ENCODE measurements around the gene ASAP2.

GRCh38 chr2:8644493-8644830, 37.4 kb upstream of the ID2 start:
- PRO-cap, 2 experiments, result no peak in any of the 2 experiments

DNA sequence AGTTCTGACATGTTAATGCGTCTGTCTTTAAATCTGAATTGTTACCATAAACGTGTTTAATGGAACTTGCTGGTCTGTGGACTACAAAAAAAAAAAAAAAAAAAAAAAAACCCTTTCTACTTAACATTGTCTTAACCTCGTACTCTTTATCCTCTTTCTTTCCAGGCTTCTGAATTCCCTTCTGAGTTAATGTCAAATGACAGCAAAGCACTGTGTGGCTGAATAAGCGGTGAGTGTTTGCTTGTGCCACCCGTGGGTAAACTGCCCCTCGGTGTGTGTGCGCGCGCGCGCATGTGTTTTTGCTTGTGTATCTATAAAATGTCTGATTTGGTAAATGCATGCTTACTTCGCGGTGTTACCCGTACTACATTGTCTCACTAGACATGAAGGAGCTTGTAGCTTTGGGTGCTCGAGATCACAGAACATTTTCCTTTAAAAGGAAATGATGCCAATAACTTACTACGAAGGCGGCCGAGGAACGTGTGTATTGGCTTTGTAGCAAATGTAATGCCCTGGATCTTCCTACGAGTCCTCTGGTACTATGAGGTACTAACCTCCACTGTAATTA, 906 bp downstream of the ID2 start:
- PRO-cap, 2 experiments, result peak in 1 of 2 experiments; most common plus-strand start position 342 of the sequence (in 1); most common minus-strand start position 194 of the sequence (in 1)

DNA sequence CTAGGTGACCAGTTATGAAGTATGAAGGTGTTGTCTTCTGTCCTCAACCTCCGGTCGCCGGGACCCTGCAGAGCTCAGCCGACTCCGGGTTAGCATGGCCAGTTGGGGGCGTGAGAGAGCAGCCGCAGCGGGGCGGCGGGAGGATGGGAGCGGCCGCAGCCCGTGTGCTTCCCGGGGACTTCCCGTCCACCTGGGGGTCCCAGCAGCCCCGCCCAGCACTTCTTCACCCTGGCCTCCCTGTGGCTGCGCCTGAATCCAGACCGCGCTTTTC, 11.4 kb downstream of the ID2 start:
- PRO-cap, 2 experiments, result peak in 1 of 2 experiments; most common plus-strand start position 121 of the sequence (in 1)

DNA sequence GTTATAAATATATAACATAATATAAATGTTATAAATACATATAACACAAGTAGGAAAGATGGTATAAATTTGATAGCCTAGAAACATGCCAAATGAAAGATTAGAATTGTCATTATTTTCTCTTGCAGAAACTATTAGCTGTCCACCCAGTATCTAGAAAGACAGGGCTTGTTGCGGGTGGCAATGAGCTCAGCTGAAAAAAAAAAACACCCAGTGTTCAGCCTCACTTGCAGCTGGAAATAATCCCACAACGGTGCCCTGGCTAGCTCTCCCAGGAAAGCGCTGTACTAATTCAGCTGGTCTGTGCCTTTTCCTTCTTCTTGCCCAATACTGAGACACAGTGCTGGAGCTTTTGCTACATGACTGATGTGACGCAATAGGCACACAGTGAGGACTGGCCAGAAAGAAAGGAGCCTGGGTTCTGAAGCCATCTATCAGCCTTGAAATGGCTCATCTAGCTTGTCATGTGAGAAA, 16.2 kb downstream of the KIDINS220 start:
- PRO-cap, 2 experiments, result no peak in any of the 2 experiments

GRCh38 chr2:8954069-8954610, 49.3 kb downstream of the MBOAT2 start:
- PRO-cap, 2 experiments, result no peak in any of the 2 experiments

DNA sequence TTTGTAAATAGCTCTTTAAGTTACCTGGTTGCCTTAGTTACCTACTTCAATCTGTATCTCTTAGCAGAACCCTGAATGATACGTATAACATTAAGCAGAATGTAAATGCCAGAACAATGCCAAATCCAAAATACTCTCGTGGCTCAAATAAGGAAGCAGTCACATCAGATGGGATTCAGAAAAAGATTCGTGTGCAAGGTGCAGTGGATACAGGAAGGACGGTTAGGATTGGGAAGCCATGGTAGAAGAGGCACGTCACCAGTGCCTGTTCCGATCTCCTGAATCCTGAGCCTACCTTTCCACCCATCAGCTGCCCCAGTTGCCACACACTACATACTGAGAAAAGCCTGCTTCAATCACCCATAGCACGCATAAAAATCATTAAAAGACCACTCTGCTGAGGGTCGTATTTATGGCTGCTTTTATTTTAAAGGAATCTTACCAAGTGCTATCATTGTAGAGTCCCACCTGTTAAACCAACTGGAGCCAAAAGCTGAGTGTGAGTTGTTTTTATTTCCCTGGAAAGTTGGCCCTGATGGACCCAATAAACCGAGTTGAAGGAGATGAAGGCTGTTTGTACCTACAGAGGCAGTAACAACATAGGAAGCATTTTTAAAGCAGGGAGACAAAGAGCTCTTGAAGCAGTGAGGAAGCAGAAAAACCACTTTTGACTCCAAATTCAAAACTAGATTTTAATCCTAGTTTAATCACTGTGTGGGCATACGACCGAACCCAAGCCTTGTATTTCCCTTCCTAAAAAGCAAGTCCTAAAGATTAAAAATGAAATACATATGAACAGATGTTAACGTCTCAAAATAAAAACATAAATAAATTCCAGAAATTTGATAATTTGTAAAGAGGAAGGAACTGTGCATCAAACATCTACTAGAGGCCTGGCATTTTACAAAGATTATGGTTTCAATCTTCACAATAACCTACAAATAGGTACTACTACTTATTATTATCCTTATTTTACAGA, 6.4 kb downstream of the MBOAT2 start:
- PRO-cap, 2 experiments, result no peak in any of the 2 experiments

DNA sequence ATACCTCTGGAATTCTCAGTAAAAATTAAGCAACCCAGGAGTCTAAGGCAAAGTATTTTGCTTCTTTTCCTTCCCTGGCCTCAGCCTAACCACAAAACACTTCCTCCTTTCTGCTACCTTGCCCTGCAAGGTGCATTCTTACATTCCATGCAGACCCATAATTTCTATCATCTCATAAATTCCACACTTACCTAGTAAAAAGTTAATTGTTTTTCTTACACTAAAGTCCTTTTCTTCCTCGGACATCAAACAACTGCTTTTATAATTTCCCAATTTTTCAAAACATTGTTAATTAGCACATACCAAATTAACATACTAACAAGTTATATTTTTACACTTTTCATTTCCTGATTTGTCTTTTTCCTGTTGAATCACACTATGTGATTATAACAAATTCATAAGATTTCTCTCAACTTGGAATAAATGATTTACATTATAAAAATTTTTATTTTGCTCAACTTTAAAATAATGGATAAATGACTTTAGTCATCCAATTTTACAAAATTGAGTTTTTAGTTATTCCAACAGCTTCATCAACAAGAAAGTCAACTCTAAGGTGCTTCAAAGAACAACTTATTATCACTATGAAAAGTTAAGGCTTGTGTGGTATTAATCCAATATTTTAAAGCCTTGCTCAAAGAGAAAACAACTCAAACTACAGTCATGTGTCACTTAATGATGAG, 3.4 kb downstream of the MBOAT2 start:
- PRO-cap, 2 experiments, result no peak in any of the 2 experiments

DNA sequence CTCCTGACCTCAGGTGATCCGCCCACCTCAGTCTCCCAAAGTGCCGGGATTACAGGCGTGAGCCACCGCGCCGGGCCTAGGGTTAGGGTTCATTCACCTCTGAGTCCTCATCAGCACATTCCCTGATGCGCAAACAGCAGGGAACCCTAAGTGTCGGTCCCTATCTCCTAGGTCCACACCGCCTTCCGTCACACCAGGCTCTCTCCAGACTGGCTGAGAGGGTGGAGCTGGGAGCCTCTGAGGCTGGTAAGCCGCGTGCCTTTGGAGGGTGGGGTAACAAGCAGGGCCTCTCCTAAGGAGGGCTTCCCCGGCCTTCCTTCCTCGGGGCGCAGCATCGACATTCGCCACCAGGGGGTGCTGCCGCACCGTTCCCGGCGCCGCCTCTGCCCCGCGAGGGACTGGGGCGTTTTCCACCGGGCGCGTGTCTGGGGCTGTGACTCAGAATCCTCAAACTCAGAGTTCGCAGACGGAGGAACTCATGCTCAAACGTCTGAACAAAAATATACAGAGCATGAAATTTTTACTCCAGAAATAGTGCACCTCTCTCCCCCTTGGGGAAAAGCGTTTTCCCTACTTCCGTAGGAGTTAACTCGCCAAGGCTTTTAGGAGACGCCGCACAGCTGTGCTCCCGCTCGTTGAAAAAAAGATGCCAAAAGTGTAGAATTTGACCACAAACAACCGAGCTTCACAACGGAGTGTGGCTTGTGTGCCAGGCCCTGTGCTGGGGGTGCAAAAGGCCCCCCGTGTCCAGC, 63.9 kb upstream of the ASAP2 start:
- PRO-cap, 2 experiments, result no peak in any of the 2 experiments

- PRO-cap, 2 experiments, result peak in 1 of 2 experiments; most common plus-strand start chr2:9206391 (in 1); most common minus-strand start chr2:9206337 (in 1)
These were observed at the start of gene ASAP2 for GRCh38 chr2:9206025-9206932. Gene ASAP2 (plus strand): TSS chr2:9206812.

DNA sequence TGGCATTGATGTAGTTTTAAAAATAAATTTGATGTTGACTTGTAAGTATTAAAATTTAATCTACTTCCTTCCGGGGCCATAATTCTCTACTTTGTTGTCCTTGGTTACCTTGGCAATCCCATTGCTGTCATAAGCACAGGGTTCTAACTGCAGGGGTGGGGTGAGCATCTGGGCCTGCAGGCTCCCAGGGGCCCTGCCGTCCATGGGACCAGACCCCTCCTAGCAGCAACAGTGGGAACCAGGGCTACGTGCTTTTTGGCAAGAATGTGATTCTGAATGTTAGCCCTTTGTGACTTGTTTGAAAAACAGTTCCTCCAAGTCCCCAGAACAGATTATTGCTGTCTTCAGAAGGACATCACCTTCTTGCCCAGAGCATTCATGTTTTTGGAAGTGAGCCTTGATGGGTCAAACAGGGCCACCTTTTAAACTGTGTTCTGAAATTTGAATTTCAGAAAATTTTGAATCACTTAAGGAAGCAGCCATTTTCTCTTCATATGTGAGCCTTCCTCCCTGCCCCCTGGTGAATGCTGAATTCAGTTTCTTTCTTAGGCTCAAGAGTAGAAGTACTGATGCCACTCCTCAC, 5.0 kb downstream of the ASAP2 start:
- PRO-cap, 2 experiments, result no peak in any of the 2 experiments

DNA sequence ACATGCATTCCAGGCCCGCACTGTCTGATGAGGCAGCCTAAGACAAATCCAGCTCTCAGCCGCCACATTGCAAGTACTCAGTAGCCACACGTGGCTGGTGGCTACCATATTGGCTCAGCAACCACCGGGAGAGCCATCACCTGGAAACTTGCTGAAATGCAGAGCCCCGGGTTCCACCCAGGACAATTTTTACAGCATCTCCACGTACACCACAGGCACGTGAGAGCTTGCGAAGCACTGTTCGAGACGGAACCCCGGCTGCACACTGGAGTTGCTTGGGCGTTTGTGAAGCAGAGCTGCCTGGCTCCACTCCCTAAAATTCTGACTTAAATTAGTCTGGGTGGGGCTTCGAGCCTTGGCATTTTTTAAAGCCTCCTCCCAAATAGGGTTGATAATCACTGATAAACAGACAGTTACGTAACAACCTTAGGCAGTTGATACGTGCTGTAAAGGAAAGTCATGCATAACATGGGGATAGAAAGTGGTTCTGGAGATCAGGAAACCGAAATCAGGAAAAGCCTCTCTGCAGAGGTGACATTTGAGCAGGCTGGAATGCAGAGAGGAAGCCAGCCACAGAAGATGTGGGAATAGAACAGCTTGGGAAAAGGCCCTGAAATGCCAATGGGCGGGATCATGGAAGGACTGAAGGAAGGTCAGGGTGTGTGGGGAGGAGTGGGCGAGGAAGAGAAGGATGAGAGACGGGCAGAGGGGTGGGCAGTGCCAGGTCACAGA, 6.2 kb downstream of the ASAP2 start:
- PRO-cap, 2 experiments, result no peak in any of the 2 experiments

DNA sequence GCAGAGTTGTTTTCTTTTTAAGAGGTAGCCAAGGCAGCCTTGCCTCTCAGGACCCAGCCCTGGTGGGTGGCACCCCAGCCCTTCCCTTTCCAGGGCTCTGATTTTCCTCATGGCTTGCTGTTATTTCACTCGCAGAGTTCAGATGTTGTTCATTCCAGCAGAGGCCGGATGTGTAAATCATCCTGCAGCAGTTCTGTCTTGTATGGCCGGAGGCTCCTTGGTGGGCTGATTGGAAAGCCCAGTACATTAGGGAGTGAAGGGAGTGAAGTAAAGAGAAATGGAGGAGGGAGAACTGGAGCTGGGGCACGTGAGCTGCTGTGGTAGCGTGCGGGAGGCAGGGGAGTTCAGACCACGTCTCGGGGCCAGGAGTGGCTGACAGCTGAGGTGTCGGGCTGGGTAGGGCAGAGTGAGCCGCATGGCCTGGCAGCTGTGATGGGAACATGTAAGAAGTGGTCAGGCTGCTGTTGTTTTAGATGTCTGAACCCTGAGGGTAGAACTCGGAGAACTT, 28.8 kb downstream of the ASAP2 start:
- PRO-cap, 2 experiments, result no peak in any of the 2 experiments

DNA sequence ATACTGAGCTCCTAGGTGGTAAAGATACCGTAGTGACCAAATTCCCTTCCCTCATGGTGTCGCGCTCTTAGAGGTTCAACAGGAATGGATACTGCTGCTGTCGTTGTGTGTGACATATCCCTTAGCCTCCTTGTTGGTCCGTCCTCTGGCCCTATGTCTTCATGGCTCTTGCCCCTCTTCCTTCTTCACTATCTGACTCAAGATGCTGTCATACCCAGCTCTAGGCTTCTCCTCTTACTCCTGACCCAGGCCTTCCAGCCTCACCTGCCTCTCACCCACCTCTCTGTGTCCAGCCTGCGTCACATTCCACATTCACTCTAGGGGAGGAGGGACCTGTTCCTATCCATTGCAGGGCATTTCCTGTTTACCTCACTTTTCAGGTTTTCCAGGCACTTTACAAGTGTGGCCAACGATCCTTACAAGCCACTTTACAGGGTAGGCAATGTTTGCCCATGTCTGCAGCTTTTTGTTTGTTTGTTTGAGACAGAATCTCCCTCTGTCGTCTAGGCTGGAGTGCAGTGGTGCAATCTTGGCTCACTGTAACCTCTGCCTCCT, 83.7 kb downstream of the ITGB1BP1 start:
- PRO-cap, 2 experiments, result no peak in any of the 2 experiments

- PRO-cap, 2 experiments, result no peak in any of the 2 experiments
These were observed 75.8 kb downstream of the ITGB1BP1 start for GRCh38 chr2:9347417-9348071.

DNA sequence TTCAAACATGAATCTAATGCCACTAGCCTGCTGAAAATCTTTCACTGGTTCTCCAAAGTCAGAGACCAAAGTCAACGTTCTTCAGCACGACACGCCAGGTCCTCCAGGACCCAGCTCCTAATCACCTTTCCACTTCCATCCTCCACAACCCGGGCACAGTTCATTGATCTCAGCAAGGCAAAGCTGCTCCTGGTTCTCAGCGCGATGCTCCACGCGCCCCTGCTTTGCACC, 1.2 kb downstream of the ITGB1BP1 start:
- PRO-cap, 2 experiments, result no peak in any of the 2 experiments

DNA sequence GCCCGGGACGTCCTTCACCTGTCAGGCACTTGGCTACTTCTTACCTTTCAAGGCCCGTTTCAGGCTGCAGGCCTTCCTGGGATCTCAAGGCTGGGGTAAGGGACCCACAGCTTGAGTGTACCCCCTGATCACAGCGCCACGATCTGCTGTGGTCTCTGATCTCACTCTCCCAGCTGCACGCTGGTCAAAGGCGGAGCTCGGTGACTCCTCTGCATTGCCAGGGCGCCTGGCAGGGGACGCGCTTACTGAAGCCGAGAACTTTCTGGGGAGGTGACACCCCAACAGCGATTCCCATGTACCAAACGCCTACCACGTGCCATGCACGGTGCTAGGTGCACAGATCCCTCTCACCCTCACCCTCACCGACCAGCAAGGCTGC, 904 bp downstream of the ITGB1BP1 start:
- PRO-cap, 2 experiments, result peak in 1 of 2 experiments; most common plus-strand start position 214 of the sequence (in 1); most common minus-strand start position 145 of the sequence (in 1)

DNA sequence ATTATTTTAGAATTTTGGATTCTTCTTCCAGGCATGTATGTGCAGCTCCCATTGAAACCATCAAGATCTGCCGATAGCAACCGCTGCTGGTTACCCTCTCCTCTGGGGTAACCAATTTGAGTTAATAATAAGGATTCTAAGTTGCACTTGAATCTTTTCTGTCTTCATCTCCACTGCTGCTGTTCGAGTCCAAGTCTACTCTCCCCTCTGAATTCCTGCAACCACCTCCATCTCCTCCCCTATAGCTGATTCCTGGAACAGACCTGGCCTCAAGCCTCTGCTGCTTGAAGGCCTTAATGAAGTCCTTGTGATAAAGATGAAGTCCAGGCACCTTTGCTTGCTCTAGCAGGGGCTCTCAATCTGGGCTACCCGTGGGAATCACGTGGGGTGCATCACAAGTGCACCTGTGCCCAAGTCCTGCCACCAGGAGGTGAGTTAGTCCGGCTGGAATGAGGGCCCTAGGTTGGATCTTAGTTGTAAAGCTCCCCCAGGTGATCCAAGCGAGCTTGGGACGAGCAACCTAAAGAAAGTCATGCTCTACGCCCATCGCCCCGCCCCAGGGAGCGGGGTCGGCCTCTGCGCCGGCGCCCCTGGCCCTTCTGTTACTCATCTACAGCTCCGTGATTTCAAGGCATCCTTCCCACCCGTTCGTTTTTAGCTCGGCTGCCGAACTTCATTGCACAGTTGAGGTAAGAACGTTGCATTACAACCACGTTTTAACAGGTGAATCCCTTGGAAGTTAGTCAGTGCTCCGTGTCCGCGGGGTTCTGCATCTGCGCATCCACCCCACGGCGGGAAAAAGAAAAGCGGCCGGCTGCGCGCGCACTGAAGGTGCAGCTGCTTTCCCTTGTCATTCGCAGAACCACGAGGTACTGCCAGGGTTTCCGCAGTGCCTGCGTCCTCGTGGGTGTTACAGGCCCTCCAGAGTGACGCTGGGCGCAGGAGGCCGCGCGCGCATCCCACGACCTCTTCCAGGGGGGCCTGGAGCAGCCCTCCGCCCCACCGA, 837 bp upstream of the IAH1 start:
- PRO-cap, 2 experiments, result peak in 1 of 2 experiments; most common plus-strand start position 924 of the sequence (in 1); most common minus-strand start position 863 of the sequence (in 1)

DNA sequence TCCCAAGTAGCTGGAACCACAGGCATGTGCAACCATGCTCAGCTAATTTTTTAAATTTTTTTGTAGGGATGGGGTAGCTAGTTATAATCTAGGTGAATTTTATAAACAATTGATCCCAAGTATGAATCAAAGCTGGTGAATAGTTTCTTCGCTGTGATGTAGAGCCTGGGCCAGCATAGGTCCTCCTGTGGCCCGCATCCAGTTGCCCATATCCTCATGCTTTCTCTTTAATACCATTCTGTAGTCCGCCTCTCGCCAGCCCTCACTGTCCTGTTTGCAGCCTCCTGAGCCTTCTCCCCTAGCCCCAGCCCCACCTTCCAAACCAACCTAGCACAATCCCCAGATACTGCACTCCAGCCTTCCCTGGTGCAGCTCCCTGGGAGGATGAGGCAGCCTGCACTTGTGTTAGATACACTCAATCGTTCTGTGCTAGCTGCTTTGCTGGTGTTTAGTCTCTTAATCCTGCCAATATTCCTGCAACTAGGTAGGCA, 9.1 kb downstream of the IAH1 start:
- PRO-cap, 2 experiments, result no peak in any of the 2 experiments

GRCh38 chr2:9556307-9556758, 703 bp upstream of the ADAM17 start:
- PRO-cap, 2 experiments, result peak in 1 of 2 experiments; most common plus-strand start chr2:9556419 (in 1)

DNA sequence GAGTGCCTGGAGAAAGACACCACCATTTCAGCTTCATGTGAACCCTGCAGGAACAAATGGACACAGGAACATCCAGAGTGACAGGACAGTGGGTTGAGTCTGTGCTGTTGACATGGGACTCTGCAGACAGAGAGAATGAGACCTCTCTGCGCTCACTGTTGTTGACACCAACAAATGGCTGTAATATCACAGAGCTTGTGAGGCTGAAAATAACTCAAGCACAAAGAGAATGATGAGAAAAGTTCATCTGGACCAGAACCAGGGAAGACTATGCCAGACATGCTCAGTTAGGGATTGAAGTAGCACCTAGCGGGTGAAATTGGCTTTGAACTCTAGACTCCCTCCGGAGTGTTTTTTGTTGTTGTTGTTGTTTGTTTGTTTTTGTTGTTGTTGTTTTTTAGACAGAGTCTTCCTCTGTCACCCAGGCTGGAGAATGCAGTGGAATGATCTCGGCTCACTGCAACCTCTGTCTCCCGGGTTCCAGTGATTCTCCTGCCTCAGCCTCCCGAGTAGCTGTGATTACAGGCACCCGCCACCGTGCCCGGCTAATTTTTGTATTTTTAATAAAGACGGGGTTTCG, 37.1 kb upstream of the YWHAQ start:
- PRO-cap, 2 experiments, result no peak in any of the 2 experiments

Data from cerebral cortex (tissue), 2 donors.